Measurements from ENCODE around the genes PRG4 and BRINP3.

- PRO-cap, 3 experiments: no peak in any of the 3 experiments
Observed at GRCh38 chr1:184827567-184828455, 73.2 kb upstream of the EDEM3 start.

DNA sequence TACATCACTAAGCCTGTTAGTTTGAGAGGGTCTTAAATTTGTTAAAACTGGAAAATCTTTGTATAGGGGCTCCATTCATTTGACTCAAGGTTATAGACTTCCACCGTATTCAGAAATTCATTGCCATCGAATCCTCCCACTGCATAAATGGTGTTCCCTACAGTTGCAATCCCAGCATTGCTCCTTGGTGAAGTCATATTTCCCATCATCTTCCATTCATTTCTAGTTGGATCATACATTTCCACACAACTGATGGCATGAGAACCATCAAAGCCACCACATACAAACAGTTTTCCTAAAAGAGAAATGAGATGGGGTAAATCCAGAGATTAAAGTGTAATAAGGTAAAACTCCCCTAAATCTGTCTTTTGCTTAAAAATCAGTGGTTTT lies 19.1 kb downstream of the IVNS1ABP start:
- PRO-cap, 3 experiments: no peak in any of the 3 experiments

- PRO-cap, 3 experiments: no peak in any of the 3 experiments
Observed at GRCh38 chr1:185337330-185337529, 20.2 kb upstream of the IVNS1ABP start.

DNA sequence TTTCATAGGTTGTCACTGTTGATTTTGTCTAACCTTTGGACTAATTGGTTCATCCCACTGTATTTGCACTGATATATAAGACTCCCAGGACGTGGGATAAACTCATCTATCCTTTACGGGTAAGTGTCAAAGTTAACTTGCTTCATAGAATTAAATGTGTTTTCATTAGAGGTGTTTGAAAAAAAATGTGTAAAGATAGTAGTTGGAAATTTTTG lies at the start of gene PRG4:
TSS of gene PRG4 (plus strand) at position 105 of the 215 bp plus-strand sequence.
- PRO-cap, 3 experiments: no peak in any of the 3 experiments

DNA sequence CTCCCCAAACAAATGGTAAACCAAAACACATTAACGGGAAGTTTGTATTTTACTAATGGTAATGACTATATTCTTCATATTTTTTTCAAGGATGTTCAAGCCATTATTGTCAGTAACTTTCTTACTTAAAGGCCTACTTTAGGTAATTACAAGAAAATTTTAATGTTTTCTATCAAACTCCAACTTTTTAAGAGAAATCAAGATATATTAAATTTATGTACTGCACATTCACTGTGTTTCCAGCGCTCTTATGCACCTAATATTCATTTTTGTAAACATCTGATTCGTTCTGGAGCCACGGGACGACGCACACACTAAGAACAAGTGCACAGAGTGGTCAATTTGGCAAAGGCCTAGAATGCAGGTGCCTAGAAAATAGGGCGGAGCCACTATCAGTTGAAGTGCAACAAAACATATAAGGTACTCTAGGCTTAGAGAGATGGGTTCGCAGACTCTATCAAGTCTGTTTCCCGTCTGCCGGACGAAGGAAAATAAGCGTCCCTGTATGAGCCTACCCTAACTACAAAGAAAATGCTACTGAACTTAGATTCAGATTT lies 834 bp downstream of the TPR start:
- PRO-cap, 3 experiments: no peak in any of the 3 experiments

- PRO-cap, 3 experiments: no peak in any of the 3 experiments
Observed at GRCh38 chr1:186637627-186638248, 42.5 kb downstream of the PTGS2 start.

DNA sequence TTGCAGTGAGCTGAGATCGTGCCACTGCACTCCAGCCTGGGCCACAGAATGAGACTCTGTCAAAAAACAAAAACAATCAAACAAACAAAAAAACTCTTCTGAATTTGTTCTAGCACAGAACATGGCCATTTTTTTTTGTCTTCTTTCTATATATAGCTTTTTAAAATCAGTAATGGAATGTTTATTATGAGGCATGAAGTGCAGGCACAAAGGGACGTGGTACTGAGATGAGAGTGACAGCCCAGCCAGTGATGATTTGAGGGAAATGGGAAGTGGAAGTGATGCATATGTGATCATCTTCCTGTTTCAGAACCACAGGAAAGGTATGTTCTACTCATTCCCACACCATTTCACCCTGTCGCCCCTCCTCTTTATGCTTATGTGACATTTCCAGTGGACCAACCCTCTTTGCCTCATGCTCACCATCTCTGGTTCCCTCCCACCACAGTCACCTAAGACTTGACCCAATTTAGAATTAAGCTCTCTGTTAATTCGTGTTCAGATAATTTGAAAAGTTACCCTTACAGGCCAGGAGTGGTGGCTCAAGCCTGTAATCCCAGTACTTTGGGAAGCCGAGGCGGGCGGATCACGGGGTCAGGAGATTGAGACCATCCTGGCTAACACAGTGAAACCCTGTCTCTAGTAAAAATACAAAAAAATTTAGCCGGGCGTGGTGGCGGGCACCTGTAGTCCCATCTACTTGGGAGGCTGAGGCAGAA lies 24.3 kb downstream of the PTGS2 start:
- PRO-cap, 3 experiments: no peak in any of the 3 experiments

- PRO-cap, 3 experiments: no peak in any of the 3 experiments
Observed at GRCh38 chr1:186948398-186949481, 120.0 kb downstream of the PLA2G4A start.

DNA sequence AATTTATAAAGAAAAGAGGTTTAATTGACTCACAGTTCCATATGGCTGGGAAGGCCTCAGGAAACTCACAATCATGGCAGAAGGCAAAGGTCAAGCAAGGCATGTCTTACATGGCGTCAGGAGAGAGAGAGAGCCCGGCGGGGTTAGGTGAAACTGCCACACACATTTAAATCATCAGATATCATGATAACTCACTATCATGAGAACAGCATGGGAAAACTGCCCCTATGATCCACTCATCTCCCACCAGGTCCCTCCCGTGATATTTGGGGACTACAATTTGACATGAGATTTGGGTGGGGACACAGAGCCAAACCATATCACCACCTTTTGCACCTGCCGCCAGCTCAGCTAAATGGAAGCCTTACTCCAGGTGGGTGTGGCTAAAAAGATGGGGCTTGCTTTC lies 1549.2 kb downstream of the PLA2G4A start:
- PRO-cap, 3 experiments: no peak in any of the 3 experiments

GRCh38 chr1:189994705-189995099 lies 483.0 kb downstream of the BRINP3 start:
- PRO-cap, 3 experiments: no peak in any of the 3 experiments

- PRO-cap, 3 experiments: peak in 1 of 3 experiments; most common plus-strand start chr1:190477746 (in 1); most common minus-strand start chr1:190477573 (in 1)
Observed at GRCh38 chr1:190477468-190478043, at the start of gene BRINP3. Gene BRINP3 (minus strand): TSS chr1:190477864.

DNA sequence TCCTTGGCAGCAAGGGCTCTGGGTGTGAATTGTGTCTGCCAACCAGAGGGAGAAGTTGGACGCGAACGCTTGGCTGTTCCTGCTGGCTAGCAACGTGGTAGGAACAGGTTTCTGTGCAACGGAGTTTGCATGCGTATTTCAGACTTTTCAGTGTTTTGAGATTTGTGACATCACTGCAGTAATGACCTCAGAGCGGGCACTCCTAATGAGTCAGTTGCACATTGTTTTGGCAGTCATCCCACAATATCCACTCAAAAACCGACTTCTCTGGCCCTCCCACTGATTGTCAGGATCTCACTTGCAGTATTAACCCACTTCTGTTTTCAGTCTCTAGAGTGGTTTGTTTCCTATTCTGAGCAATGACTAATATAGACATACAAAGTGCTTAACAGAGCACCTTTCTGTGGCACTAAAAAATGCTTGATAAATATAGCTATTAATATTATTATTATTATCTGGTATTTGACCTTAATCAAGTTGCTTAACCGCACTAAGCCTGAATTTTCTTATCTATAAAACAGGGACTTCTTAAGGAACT lies 98.6 kb upstream of the RGS1 start:
- PRO-cap, 3 experiments: no peak in any of the 3 experiments

- PRO-cap, 3 experiments: no peak in any of the 3 experiments
Observed at GRCh38 chr1:192539608-192540128, 35.9 kb upstream of the RGS1 start.

DNA sequence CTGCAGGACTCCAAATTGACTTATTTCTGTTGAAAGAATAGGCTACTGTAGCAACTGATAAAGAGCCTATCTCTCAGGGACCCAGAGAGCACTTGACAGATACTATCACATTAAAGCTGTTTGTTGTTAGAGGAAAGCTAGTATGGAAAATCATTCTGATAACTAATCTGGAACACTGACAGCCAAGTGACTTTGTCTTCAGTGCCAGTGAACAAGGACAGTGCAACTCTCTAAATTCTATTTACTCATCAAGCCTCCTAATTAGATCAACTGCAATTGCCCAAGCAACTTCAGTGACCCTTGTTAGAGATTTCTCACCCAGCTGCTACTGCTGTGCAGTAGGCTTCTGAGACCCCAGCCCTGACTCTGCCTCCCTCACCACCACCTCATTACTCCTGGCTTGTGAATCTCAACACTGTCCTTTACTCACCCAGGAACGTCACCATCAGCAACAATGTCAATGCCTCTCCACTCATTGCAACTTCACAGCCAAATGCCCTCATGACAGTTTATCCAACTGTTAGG lies 7.4 kb upstream of the RGS13 start:
- PRO-cap, 3 experiments: no peak in any of the 3 experiments

- PRO-cap, 3 experiments: no peak in any of the 3 experiments
Observed at GRCh38 chr1:192830526-192831017, 21.7 kb downstream of the RGS2 start.

DNA sequence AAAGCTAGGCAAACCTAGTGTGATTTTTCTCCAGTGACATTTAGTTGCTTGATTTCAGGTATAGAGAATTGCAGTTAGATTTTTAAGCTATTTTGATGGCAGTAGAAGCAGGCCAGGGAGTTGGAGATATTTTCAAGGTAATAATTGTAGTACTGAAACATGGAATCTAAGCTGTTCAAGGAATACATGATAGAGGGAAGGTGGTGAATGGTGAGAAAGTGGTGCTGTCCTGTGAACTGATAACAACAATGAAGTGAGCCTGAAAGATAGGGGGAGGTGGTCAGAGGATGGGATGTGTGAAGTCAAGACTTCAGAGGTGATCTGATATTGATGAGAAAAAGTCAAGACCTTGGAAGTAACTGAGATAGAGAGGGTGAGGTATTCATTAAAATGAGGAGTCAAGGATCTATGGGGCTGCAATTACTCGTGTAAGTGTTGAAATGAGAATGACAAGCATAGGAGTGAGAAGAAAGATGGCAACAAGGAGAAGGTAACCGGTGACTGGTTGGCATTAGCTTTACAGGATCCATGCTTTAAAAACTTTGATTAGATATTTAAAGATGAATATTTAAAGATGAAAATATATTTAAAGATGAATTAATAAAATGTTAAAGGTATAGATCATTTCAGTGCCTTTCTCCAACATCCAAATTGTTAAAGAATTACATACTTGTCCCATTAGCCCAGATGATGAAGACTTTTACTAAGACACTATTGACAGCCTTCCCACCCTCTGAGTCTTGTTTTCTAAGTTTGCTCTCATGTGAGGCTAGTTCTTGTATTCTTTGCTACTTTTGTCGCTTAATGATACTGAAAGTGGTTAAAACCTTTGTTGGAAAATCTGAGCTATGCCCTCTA lies 70.9 kb upstream of the B3GALT2 start:
- PRO-cap, 3 experiments: no peak in any of the 3 experiments

DNA sequence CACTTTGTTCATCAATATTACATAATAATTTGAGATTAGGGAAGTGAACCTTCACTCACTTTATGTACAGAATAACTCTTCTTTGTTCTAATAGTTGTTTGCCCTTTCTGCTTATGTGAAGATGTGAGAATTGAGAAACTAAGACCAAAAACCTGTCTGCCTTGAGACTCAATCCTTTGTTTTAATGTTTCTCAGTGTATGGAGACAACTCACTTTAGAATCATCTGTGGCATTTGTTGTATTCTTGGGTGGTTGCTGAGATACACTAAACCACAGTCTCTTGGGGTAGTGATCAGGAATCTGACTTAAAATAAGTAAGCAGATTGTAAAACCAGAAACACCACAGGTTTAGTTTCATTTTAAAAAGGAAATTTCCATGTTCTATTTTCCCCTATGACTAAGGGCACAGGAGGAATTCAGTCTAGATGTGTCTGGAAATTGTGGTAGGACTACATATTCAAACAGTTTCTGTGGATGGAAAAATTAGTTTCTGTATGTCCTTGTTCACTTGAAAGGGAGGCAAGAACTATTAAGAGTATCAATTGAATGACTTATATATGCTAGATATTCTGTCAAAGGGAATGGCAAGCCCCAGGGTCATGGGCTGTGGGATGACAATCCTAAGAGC lies 383.3 kb upstream of the B3GALT2 start:
- PRO-cap, 3 experiments: no peak in any of the 3 experiments

DNA sequence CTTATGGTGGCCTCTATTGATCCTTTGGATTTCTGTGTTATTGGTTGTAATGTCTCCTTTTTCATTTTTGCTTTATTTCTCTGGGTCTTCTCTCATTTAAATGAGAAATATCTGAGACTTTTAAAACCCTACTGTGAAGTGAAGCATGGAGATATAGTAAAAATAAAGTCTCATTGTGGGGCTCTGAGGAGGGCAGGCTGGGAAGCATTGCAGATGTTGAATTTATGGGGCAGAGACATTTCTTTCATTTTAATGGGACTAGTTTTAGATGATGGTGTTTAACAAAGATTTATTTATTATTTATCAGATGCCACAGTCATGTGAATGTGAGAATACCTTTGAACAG lies 1361.4 kb upstream of the B3GALT2 start:
- PRO-cap, 3 experiments: no peak in any of the 3 experiments

- PRO-cap, 3 experiments: no peak in any of the 3 experiments
Observed at GRCh38 chr1:195847708-195848672, 760.2 kb downstream of the KCNT2 start.

GRCh38 chr1:196393675-196394250 lies 214.5 kb downstream of the KCNT2 start:
- PRO-cap, 3 experiments: no peak in any of the 3 experiments

All from Metastatic Breast Carcinoma in the Ovary (tissue), 3 donors.